ENCODE data around the genes PHGDH and PDZK1.

- RRBS = no CpG with 5 or more reads among the region's 13 CpGs
Measured at GRCh38 chr1:119675163-119675957, 27.3 kb upstream of the ZNF697 start.

DNA sequence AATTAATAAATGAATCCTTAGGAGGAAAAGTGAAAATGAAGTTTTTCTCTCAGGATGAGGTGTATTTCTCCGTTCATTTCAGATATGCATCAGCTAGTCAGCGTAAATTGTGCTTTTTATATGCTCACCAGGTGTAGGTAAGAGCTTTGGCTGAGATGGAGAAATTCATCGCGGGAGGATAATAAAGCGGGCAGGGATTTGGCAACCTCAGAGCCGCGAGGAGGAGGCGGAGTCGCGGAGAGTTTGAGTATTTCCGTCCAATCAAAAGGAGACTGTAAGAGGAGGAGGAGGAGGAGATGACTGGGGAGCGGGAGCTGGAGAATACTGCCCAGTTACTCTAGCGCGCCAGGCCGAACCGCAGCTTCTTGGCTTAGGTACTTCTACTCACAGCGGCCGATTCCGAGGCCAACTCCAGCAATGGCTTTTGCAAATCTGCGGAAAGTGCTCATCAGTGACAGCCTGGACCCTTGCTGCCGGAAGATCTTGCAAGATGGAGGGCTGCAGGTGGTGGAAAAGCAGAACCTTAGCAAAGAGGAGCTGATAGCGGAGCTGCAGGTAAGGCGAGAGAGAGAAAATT, at the start of gene PHGDH:
PHGDH (plus strand) TSS at position 329 of the 577 bp plus-strand sequence.
- RRBS = no CpG with 5 or more reads among the region's 23 CpGs

DNA sequence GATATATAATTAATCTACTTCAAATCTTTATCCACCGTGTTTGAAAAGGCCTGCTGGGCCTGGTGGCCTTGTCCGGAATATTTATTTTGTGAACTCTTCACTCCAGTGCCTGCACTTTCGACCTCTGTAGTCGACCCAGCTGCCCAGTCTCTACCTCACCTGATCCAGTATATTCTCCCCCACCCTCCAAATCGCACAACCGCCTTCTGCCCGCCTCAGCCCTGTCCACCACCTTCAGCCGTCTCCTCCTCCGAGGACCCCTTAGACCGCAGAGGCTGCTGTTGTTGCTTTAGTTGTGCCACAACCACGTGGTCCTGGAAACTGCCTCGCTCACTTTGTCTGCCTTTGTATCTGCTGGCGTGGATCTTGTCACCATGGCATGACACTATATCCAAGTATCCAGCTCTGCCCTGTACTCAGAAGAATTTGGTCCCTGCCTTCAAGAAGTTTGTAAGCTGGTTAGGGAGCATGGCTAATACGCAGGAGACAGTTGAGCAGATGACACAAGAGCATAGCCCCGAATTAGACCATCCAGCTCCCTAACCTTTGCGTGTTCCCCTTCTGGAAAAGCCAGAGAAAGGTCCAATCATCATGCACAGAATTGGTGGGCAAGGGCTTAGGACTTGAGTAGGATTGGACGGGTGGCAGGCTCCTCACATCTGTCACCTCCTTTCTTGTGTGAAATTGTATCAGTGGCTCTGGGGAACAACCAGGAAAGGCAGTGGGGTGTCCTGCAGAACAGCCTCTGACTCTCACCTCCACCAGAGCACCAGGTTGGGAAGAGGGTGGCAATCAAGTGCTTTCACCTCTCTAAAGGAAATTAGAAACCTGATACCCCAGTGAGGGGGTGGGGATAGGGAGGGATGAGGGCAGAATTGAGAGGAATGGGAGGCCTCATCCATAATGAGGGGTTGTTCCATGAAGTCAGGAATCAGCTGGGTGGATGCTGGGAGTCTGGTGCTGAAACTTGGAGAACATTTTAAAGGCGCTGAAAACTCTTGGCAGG, 1.6 kb downstream of the PHGDH start:
- RRBS = no CpG with 5 or more reads among the region's 18 CpGs

- RRBS = no CpG with 5 or more reads among the region's 5 CpGs
Measured at GRCh38 chr1:119744774-119745726, 23.7 kb downstream of the HMGCS2 start.

DNA sequence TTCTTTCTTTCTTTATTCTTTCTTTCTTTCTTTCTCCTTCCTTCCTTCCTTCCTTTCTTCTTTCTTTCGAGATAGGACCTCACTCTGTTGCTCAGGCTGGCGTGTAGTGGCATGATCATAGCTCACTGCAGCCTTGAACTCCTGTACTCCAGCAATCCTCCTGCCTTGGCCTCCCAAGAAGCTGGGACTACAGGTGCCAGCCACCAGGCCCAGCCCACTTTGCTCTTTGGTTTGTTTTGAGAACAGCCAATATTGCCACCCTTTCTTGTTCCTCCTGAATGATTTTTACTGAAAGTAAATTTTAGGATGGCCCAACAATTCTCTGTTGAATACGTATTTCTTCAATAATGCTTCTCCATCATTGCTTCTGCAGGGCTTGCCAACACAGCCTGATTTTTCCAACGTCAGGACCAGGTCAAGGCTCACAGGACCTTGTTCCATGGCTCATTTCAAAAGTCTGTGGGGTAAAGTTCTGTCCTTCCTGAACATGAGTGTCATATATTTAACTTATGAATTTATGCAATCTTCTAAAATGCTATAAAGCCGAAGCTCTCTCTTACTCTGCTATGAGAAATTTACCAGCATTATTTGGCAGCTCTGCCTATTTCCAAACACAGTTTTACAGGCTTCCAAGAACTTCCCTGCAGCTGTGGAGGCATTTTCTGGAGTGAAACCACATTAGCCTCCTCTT, 15.3 kb upstream of the HMGCS2 start:
- RRBS = no CpG with 5 or more reads among the region's 5 CpGs

DNA sequence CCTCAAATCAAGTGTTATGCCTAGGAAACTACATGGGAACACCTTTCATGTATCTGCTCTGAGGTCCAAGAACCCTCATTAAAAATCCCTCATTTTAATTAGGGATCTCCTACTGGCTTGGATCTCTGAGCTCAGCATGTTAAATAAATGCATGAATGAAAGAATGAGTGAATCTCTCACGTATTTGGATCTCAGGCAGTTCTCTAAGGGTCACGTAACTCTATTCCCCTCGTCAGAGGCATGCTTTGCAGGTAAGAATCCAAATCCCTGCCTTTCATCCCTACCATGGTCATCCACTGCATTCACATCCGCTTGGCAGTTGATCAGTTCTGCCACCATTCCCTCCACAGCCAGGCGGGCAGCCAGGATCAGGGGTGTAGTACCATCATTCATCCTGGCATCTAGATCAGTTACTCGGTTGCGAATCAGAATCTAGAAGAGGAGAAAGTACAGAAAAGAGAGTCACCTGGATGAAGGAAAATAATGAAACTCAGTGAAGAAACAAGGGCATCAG, 21.9 kb upstream of the ADAM30 start:
- RRBS = no CpG with 5 or more reads among the region's 7 CpGs

GRCh38 chr1:119920187-119920659, 23.9 kb upstream of the ADAM30 start:
- RRBS = no CpG with 5 or more reads among the region's 8 CpGs

GRCh38 chr1:119921560-119922045, 25.3 kb upstream of the ADAM30 start:
- RRBS = no CpG with 5 or more reads among the region's 4 CpGs

DNA sequence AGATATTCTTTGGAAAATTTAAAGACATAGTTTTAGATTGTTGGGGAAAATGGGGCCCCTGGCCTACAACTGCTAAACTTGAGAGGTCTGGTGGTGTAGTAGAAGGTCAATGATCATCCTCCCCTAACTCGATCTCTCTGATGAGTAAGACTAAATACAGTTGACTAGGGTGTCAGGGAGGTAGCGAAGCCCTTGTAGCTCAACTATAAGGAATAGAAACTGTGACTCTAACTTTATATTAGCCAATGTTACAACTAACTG, 80.9 kb downstream of the NOTCH2 start:
- RRBS = no CpG with 5 or more reads among the region's 2 CpGs

DNA sequence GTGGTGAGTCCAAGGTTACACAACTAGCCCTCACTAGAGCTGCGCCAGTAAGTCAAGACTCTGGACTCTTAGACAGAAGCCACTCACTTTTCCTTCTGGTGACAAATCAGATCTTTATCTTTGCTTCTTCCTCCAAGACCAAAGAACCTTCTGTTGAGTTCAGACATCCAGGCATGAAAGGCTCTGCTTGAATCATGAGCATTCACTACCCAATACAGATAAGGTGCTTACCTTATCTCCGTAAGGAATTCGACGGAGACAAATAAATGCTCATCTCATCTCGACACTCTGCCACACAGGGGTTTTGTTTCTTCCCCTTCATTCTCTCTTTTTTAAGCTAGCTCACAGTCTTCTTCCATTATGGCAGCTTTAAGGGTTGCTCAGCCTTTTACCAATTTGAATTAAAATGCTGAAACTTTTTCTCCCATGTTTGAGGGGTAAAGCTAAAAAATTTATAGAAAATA, 116.8 kb downstream of the NBPF8 start:
- RRBS = no CpG with 5 or more reads among the region's 5 CpGs

- RRBS = no CpG with 5 or more reads among the region's 37 CpGs
Measured at GRCh38 chr1:120557497-120558167, 142.8 kb downstream of the NBPF8 start.

DNA sequence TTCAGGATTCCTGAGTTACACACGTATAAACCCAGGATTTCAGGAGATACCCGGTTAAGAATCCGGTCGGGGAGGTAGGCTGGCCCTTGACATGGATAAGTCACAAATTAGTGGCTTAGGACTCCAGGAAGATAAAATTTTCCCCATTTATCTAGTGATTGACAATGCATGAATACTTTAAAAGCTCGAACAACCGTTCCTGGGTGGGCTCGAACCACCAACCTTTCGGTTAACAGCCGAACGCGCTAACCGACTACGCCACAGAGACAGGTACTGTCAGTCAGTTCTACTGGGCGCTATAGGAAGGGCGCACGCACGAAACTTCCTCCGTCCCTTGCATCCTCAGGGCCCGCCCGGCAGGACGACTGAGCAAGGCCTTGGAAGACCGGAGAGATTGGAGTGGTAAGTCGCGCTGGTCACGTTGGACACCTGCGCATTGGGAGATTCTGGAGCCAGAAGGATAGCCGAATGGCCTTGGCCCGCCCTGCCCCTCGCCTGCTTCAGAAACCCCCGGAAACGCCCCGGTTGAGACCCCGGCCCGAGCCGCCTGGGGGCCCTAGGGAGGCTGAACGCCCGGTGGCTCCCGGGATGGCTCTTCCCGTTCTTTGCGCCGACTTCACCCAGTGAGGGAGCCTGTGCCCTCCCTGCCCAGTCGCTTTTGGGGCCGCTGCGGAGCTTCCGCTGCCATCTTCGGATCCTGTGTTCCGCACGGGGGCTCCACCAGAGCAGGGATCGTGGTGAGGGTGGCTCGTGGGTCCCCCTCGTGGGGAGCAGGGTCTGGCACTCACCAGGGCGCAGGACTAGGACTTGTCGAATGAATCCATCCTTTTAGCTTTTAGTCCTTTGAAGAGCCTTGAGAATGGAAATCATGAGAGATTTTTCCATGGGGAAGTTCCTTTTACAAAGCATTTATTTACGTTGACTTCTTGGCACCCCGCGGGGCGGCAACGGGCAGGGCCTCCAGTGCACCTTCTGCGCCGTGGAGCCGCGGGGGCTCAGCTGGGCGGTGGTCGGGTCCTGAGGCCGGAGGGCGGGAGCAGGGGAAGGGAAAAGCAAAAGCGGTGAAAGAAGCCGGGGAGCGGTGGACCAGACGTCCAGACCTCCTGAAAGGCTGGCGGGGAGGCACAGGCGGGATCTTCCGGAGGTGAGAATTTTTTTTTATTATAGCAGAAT, 45.1 kb upstream of the PPIAL4A start:
- RRBS = no CpG with 5 or more reads among the region's 73 CpGs

DNA sequence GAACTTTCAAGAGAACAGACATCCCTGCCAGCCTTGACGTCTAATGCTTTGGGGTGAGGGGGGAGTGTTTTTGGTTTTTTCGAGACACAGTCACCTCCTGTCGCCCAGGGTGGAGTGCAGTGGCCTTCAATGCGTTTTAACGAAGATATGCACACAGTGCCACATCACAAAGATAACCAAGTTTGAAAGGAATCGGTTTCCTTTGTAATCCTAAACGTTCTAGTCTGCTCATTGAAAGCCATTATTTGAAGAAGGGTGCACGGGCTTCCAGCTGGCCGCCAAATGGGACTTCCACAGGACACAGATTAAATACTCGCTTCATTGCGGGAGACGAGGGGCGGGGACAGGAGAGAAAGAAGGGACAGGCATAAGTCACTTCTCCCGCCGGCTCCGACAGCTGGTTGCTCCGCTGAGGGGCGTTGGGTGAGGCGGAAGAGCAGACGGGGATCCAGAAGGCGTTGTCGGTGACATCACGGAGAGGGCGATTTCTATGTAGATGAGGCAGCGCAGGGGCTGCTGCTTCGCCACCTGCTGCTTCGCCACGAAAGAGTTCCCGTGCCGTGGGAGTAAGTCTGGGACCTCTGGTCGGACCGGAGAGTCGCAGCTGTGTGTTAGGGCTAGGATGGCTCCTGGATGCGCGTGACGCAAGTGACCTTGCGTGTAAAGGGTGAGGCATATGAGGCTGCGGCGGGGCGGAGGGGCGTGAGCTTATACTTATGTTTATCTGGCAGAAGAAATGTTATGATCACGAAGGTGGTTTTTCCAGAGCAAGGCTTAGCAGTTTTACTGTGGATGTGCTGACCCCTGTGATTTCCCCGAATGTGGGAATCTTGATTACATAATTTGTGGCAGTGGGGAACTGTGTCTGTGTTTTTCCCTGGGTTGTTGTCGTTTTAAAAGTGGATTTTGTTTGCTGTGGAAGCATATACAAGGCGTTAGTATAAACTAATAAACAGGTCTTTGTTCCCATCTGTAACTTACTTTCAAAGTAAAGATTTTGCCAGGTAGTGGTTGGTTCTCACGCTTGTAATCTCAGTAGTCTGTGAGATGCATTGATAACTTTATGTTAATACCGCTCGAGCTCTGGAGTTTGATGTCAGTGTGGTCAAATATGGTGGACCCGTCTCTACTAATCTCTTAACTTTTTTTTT, 52.7 kb downstream of the PPIAL4A start:
- RRBS = no CpG with 5 or more reads among the region's 49 CpGs

DNA sequence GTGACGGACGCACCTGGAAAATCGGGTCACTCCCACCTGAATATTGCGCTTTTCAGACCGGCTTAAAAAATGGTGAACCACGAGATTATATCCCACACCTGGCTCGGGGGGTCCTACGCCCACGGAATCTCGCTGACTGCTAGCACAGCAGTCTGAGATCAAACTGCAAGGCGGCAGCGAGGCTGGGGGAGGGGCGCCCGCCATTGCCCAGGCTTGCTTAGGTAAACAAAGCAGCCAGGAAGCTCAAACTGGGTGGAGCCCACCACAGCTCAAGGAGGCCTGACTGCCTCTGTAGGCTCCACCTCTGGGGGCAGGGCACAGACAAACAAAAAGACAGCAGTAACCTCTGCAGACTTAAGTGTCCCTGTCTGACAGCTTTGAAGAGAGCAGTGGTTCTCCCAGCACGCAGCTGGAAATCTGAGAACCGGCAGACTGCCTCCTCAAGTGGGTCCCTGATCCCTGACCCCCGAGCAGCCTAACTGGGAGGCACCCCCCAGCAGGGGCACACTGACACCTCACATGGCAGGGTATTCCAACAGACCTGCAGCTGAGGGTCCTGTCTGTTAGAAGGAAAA, 217.0 kb downstream of the SRGAP2C start:
- RRBS = no CpG with 5 or more reads among the region's 17 CpGs

DNA sequence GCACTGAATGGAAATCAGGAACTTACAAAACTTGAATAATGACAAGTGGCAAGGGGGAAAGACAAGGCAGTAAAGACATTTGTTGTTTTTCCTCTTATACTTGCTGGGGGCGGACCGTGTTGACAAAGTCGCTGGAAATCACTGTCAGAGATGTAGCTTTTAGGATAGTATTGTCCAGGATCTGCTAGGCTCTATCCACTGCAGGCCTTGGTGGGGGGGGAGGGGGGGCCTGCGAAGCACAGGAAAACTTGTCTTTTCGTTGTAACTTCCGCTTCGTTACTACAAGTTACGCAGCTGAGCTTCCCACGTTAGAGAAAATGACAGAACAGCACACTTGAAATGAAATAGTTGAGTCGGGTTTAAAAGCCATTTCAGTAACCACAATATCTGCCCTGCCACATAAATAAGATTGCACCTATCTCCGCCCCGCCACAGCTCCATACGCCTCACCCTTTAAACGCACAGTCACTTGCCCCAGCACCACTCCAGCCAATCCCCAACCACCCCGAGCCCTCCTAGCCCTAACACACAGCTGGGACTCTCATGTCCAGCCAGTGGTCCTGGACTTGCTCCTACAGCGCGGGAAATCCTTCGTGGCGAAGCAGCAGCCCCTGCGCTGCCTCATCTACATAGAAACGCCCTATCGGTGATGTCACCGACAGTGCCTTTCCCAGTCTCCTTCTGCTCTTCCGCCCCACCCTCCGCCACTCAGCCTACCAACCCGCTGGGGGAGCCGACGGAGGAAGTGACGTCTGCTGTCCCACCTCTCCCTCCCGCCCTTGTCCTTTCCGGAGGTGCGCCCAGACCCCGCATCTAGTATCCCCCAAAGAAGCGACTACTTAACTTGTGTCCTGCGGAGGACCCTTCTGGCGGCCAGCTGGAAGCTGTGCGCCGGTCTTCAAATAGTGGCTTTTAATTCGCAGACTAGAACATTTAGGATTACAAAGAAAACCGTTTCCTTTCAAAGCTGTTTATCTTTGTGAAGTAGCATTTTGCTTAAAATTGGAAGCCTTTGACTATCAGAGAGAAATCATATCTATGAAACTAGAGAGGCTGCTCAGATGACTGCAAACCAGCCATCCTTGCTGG, 46.2 kb upstream of the PPIAL4F start:
- RRBS = no CpG with 5 or more reads among the region's 40 CpGs

- RRBS = no CpG with 5 or more reads among the region's 11 CpGs
Measured at GRCh38 chr1:145160970-145161357, 65.2 kb downstream of the FAM72D start.

DNA sequence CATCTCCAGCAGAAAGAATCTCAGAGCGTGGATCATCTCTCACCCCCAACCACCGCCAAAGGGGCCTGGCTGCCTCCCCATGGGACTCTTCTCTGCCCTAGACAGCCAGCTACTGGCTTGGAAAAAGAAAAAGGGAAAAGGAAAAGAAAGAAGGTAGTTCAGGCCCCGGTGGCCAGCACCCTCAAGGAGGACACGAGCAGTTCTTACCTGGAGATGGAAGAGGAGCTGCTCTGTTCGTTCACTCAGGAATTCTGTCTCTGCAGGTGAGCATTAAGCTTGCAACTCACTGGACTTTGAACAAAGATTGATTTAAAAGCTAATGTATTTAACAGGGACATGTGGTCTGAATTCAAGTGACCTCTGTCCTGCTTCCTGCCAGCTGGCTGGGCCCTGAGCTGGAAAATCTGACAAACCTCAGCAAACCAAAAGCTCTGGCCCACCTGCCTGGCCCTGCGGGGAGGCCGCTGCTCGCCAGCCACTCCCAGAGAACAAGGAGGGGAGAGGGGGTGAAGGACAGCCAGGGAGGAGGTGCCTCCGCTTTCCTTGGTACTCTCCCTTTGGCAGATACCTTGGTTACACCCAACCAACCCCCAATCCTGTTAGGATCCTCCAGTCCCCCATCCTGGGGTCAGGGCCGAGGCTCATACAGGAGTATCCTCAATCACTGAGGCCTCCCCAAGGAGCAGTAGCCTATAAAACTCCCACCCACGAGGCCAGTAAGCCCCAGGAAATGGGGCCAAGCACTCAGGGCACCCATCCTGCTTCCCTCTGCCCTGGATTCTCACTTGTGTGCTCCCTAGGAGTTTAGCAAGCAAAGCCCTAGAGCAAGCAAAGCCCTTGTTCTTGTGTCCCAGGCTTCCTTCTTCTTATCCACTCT, at the start of gene PDZK1:
PDZK1 (minus strand) TSS at position 259 of the 877 bp plus-strand sequence.
- RRBS = no CpG with 5 or more reads among the region's 11 CpGs

- RRBS = no CpG with 5 or more reads among the region's 4 CpGs
Measured at GRCh38 chr1:145711061-145712006, 4.2 kb upstream of the PDZK1 start.

DNA sequence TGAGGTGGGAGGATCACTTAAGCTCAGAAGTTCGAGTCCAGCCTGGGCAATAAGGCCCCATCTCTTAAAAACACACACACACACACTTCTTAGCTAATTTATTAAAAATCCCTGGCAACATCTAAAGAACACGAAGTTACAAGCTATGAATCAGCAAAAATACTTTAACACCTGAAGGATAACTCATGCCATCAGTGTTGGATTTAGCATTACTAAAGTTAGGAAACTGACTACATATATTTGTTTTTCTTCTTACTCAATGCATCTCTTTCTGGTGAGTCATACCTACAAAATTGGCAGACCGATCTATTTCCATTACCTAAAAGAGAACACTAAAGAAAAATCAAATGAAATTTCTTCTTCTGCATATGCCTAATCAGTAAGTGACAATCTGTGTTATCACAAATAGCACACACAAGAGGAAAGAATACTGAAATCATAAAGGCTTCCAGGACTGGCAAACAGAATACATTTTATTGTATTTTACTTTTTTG, 41.5 kb downstream of the RNF115 start:
- RRBS = no CpG with 5 or more reads among the region's 3 CpGs

All from SK-N-MC (cell line).